Smooth muscle cell (in vitro differentiated cells): Measurements from ENCODE around the gene TMPRSS3.

- RAMPAGE, long total RNA: no peak
These were observed 59.6 kb downstream of the RIPK4 start for GRCh38 chr21:41706937-41708034.

GRCh38 chr21:41888290-41889593 lies 9.6 kb upstream of the PRDM15 start:
- RAMPAGE, long total RNA: no peak

DNA sequence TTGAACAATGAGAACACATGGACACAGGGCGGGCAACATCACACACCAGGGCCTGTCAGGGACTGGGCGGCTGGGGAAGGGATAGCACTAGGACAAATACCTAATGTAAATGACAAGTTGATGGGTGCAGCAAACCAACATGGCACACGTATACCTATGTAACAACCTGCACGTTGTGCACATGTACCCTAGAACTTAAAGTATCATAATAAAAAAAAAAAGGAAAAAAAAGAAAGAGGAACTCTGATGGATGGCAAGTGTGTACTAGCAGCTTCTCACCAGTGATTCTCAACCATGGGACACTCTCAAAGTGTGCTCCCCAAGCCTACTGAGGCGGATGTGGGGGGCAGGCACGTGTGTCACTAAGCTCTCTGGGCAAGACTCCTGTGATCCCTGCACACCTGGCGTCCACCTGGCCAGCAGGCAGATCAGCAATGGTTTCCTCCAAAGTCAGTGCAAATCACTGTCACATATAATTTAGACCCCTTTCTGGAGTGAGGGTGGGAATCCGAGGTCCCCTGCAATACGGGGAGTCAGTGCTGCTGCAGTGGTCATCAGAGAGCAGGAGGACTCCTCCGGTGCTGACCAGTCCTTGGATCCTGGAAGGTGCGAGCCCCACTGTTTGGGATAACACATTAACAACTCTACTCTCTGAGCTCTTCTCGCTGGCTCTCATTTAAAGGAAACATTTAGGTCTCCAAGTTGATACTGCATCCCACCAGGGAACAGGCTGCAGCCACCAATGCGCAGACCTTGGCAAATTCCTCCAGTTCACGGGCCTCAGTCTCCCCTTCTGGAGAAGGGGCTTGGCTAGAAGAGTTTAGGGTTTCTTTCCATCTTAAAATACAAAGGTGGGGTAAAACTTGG lies 3.7 kb downstream of the C2CD2 start:
- RAMPAGE, long total RNA: no peak

GRCh38 chr21:41973978-41974909 lies 20.4 kb upstream of the C2CD2 start:
- RAMPAGE, long total RNA: no peak

GRCh38 chr21:42004807-42005312 lies 5.3 kb downstream of the ZBTB21 start:
- RAMPAGE, long total RNA: no peak

GRCh38 chr21:42006803-42007196 lies 3.4 kb downstream of the ZBTB21 start:
- RAMPAGE, long total RNA: no peak

- RAMPAGE, long total RNA: no peak
These were observed 698 bp upstream of the ZBTB21 start for GRCh38 chr21:42010454-42011661.

GRCh38 chr21:42047964-42048911 lies 22.9 kb upstream of the UMODL1 start:
- RAMPAGE, long total RNA: no peak

DNA sequence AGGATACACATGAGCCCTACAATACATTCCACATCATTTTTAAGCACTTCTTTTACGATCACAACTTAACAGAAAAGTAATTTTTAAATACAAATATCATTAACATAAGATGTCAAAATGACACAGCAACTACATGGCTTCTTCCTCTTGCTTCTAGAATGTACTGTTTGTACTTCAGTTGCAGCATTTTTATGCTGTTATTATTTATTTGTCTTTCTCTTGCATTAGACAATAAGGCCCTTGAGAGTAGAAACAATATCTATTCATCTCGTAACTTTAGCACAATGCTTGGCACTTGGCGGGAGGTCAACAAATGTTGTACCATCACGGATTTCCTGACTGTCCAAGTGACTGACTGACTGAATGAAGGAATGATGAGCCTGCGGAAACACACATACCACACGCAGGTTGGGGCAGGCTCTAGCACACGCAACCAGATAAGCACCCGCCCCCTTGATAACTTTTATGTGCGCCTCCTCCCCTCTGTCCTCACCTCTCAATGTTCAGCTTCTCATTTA lies 48.0 kb upstream of the ABCG1 start:
- RAMPAGE, long total RNA: no peak

DNA sequence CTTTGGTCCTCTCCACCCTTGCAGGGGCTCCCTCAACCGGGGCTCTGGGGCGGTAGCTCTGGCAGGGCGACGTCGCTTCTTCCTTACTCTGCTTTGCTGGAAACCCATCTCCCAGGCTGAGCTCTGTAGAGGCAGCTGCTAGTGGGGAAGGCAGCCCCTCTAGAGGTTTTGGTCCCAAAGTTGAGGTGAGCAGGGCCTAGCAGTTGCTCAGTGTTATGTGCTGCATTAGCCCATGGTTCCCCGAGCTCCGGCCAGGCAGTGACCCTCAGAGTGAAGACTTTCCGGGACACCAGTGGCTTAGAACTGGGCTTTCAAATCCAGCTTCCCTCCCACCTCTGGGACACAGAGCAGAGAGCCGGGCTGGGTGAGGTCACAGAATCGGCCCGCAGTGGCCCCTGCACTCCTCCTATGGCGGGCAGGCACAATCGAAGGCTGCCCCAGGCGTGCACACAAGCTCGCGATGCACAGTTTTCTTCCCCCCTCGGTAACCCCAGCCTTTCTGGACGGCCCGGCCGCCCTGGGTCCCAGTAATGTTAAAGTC lies 14.0 kb downstream of the TFF3 start:
- RAMPAGE, long total RNA: no peak

GRCh38 chr21:42316948-42317247 lies 1.7 kb upstream of the TFF3 start:
- RAMPAGE, long total RNA: no peak

DNA sequence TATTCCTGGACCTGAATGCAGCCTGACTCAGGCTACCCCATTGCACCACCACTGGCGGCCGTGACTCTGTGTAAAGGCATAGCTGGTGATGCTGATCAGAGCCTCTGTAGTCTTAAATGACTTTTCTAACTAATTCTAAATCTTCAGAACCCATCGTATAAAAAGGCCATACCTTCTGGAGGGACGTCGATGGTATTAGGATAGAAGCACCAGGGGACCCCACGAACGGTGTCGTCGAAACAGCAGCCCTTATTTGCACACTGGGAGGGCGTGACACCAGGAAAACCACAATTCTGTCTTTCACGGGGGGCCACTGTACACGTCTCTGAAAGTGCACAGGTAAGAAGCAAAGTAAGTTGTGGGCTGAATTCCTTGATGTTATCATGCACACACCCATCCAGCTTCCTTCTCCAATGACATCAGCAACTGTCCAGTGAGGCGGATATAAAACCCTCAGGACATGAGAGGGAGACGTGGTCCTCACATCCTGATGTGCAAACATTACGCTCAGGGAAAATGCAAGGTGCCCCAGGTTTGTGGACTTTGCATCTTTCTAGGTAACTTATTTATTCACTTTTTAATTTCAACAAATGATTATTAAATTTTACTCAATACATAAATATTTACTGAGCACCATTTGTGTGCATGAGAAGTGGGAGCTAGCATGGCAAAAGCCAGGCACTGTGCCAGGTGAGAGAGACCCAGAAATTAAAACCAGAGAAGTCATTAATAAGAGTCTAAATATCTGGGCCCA lies 3.1 kb downstream of the TFF1 start:
- RAMPAGE, long total RNA: no peak

- RAMPAGE, long total RNA: no peak
These were observed at the start of gene TMPRSS3 for GRCh38 chr21:42395720-42396377. Gene TMPRSS3 (minus strand): TSS chr21:42396052.

- RAMPAGE, long total RNA: no peak
These were observed 23.4 kb downstream of the UBASH3A start for GRCh38 chr21:42427012-42427654.

- RAMPAGE, long total RNA: no peak
These were observed 1.7 kb downstream of the SLC37A1 start for GRCh38 chr21:42515330-42515752.

DNA sequence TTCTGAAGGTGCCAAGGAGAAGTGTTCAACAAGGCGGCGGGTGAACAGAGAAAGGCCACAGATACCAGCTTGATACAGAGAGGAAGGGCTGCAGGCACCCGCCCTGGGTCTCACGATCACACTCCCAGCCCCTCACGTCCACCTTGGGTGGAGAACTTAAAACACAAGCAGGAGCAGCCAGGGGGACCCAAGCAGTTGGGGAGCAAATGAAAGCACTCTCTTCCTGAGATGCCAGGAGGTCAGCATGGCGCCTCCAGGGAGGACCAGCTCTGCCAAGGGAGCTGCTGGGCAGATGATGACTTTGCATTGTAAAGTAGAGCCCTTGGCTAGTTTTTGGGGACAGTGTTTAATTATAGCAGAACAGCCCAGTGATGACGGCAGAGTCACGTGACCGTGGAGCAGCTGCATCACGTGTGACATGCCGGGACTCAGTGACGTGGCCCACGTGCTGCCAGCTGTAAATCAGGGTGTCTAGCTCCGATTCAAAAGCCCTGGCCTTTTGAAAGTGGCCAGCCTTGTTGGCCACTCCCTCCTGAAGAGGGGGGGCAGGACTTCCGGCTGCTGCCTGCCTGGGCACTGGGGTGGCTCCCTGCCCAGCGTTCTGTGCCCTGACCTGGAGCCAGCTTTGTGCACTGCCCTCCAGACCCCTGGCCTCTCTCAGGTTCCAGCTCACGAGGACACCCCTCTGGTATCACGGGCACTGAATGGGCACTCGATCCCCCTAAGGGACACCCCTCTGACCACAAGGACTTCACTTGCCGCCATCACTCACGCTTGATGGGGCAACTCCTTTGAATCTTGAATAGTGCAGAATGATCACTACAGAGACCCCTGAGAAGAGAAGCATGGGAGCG lies 19.1 kb downstream of the SLC37A1 start:
- RAMPAGE, long total RNA: no peak

DNA sequence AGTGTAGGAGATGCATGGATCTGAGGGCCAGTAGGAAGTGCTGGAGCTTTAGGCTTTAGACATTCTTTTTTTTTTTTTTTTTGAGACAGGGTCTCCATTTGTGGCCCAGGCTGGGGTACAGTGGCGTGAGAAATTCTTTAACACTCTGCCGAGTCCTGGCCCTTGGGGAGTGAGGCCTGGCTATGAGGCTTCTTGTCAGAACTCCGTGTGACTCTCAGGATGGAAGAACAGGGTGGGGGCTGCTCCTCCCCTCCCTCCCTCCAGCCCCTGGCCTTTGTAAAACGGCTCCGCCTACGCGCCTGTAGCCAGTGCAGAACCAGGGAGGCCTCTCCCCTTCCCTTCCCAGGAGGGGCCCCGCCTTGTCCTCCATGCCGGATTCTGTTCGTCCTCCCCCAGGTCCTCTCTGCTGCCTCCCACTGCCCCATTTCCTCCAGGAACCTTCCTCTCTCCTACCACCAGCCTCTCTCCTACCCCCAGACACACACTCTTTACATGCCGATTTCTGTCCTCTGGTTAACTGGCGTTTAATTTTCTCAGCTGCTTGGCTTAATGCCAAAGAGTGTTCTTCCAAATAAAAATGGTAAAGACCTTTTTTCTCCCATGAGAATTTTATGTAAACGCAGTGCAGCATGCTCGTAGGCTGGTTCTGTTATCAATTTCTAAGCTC lies 21.0 kb downstream of the PDE9A start:
- RAMPAGE, long total RNA: no peak

GRCh38 chr21:42733752-42734830 lies 80.7 kb downstream of the PDE9A start:
- RAMPAGE, long total RNA: no peak

DNA sequence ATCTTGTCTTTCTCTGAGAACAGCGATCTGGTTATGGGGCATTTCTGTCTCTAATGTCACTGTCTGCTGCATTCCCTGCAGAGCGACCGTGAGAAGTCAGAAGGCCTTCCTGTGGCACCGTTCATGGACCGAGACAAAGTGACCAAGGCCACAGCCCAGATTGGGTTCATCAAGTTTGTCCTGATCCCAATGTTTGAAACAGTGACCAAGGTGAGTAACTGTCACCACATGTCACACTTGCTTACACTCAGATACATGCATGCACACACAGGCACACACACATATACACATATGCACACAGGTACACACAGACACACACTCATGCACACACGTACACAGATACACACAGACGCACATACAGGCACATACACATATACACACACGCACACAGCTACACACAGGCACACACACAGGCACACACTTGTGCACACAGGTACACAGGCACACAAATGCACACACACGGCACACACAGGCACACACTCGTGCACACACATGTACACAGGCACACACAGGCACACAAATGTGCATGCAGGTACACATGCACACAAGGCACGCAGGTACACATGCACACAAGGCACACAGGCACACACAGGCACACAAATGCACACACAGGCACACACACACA lies 110.3 kb downstream of the WDR4 start:
- RAMPAGE, long total RNA: no peak

DNA sequence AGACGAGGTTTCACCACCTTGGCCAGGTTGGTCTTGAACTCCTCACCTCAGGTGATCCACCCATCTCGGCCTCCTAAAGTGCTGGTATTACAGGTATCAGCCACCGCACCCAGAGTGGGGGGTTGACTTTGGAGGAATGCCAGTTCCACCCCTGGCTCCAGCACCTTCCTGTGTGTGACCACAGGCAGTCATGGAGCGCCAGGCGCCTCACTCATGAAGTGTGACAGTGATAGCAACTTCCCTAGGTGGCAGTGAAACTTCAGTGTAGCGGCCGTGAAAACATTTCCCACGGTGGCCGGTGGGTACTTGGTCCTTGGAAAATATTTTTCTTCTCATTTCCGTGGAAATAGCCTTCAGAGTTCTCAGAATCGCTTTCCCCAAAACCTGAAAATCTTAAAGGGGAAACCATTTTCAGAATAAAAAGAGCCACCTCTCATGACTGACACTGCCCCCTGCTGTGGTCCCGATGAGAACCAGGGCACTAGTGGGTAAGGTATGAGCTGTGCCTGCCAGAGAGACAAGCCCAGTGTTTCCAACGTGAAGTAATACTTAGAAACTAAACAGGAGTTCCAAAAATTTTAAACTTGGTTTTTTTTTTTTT lies 48.4 kb downstream of the WDR4 start:
- RAMPAGE, long total RNA: no peak